ENCODE measurements around a stretch of chr5.

DNA sequence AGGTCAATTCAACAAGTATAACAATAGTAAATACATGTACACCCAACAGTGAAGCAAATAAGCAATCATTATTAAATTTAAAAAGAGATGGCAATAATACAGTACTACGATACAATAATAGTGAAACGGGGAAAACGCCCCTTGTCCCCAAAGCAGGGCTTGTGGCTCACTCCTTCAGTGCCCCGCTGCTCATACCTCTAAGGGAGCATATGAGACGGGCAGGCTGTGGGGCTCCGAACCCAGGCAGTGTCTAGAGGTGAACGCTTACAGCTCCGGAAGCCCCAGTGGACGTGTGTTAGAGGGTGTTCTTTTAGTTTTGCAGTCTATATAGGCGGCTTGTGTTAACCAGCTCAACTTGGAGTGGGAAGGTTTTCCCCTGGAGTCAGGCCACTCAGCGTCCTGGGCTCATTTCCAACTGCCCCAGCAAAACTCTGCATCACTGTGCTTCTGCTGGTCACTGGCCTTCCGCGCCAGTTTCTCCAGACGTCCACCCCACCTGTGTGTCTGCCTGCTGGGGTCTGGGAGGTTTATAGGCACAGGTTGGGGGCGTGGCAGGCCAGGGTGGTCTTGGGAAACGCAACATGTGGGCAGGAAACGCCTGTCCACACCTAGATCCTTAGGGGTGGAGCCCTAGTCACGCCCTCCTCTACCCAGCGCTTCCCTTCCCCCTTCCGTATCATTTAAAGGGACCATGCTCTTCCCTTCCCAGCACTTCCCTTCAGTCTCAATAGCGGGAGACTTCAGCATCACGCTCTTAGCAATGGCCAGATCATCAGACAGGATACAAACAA lies 12.2 kb upstream of the BTNL9 start:
- RRBS, result no CpG with 5 or more reads among the region's 22 CpGs

- RRBS, result no CpG with 5 or more reads among the region's 9 CpGs
Observed at GRCh38 chr5:181133512-181134130, 2.7 kb upstream of the OR2V1 start.

DNA sequence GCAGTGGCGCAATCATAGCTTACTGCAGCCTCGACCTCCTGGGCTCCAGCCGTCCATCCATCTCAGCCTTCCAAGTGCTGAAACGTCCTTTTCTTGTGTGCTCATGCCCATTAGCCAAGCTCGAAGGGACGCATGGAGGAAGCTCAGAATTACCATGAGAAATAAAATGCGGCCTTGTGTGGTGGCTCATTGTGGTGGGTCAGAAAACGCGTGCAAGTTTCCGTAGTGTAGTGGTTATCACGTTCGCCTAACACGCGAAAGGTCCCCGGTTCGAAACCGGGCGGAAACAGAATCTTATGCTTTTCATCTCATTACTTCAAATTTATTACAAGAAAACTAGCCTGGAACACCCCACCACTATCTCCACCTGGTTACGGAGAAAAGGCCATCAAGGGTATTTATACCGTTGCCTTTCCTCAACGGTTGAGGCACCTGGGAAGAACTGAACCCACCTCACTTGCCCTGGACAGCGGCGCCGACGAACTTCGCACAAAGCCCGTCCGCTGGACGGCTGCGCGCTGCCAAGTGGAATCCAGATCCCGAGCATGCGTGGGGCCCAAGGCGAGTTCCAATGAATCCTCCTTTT lies 16.6 kb downstream of the OR2V2 start:
- RRBS, result no CpG with 5 or more reads among the region's 34 CpGs

- RRBS, result 3% methylated on average over 6 of the region's 34 CpGs
Observed at GRCh38 chr5:181205660-181206433, 851 bp upstream of the TRIM7 start.

DNA sequence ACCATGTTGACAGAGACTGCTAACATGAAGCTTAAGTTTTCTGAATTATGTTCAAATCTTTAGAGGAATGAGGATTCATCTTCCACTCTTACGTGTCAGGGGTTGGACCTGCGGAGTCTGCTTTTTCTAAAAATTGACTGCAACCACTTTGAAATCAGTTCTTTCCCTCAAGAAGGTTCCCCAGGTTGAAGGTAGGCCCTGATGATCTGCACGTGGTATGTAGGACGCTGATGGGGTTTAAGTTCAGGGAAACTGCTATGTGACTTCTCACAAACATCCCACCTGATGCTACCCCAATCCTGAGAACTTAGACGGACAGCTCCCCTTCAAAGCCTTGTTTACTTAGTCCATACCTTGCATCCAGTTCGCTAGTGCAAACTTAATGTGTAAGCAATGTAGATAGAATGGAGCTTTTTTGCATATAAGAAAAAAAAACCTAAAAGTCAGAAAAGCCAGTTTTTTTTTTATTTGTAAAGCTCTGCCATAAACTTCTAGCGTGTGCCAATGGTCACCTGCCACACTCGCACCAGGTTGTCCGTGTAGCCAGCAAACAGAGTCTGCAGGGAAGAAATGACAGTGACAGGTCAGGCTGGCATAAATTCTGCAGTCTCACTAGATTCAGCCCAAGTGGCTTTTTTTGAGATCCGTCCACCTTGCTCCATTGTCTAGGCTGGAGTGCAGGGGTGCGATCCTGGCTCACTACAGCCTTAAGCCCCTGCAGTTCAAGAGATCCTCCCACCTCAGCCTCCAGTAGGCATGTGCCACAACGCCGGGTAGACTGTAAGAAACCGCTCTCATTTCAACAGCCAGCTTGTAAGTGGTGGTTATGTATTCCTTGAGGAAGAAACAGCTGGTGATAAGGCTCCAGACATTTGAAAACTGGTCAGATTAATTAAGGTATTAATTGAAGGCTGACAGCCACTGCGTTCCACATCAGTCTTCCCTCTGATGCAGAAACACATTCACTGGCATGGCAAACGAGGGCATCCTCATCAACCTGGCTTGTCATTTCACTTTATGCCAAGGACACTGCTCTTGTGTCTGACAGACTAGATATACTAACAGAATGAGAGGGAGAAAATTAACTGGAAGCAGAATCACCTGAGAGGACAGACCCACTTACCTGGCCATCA lies 6.9 kb downstream of the RACK1 start:
- RRBS, result no CpG with 5 or more reads among the region's 16 CpGs

DNA sequence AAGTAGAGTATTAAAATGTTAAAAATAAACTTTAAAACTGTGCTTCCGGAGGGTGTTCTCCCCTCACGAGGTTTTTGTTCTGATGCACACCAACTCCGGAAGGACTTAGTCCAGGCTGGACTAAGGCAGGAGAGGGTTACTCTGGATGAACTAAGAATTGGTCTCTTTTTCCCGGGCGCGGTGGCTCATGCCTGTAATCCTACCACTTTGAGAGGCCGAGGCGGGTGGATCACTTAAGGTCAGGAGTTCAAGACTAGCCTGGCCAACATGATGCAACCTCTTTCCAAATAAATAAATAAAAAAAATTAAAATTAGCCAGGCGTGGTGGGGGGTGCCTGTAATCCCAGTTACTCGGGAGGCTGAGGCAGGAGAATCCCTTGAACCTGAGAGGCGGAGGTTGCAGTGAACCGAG lies 623 bp upstream of the RACK1 start:
- RRBS, result 3% methylated on average over 4 of the region's 12 CpGs

GRCh38 chr5:181265053-181265517 lies 4.1 kb upstream of the TRIM52 start:
- RRBS, result 96% methylated on average over 5 of the region's 14 CpGs

Data from GM19240 (cell line).